HT1080 (cell line): ENCODE measurements around a stretch of chr4.

DNA sequence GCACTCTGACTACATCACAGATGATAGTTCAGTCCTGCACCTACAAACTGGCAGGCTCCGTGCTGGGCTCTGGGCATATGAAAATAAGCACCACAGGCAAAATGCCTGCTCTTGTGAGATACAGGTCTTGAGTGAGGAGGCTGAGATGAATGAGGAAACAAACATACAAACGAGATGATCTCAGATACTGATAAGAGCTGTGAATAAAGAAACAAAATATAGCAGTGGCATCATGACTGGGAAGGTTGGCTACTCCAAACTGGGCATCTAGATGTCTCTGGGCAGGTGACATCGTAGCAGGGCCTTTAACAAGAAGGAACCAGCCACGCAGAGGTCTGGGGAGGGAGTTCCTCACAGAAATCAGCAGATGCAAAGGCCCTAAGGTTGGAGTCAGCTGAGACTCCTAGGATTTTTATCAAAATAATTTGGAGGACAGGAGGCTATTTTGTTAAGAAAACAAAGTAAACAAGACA, 2.3 kb upstream of the KIAA0232 start:
RAMPAGE:
- cytosol, long total RNA: no peak
- long total RNA: no peak
- nucleus, long total RNA: no peak

DNA sequence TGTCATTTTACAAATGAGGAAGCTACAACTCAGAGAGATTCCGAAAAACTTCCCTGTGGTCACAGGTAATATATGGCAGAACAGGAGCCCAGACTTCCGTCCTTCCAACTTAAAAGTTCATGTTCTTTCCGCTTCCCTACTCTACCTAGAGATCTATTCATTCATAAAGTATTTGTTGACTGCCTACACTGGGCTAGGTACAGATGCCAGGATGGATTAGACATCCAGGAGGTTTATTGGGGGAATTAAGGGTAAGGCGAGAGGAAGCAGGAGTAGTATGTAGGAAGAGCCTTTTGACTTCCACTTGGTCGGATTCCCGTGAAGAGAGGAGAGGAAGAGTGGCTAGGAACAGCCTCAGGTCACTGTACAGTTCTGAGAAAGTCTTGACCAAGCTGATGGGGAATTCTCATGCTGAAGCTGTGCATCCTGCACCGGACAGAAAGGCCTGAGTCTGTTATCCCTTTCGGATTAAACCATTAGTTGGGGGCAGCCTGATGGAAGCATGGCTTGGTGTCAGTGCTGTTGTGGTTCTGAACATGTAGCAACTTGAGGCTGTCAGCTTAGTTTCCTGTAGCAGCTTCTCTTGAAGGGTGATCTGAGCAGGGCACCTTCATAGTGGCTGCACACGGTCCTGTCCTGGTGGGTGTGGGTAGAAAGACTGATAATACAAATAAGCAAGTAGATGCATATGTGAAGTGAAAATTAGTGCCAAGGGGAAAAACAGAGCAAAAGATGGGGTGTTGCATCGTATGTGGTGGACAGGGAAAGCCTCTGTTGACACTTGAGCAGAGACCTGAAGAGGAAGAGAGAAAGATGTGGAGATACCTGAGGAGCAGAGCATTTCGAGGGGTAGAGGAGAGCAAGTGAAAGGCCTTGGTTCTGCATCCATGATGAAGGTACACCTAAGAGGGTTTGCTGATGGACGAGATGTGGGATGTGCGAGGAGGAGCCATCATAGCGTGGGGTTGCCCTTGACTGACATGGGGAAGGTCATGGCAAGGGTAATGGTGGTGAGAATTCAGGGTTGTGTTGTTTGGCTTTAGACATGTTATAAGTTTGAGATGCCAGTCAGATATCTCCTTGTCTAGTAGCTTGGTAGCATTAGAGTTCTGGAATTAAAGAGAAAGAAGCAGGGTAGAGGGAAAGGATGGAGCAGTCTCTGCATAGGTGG, 11.7 kb downstream of the KIAA0232 start:
RAMPAGE:
- cytosol, long total RNA: no peak
- long total RNA: no peak
- nucleus, long total RNA: no peak

GRCh38 chr4:6841921-6842360, 59.4 kb downstream of the KIAA0232 start:
RAMPAGE:
- cytosol, long total RNA: no peak
- long total RNA: no peak
- nucleus, long total RNA: no peak

DNA sequence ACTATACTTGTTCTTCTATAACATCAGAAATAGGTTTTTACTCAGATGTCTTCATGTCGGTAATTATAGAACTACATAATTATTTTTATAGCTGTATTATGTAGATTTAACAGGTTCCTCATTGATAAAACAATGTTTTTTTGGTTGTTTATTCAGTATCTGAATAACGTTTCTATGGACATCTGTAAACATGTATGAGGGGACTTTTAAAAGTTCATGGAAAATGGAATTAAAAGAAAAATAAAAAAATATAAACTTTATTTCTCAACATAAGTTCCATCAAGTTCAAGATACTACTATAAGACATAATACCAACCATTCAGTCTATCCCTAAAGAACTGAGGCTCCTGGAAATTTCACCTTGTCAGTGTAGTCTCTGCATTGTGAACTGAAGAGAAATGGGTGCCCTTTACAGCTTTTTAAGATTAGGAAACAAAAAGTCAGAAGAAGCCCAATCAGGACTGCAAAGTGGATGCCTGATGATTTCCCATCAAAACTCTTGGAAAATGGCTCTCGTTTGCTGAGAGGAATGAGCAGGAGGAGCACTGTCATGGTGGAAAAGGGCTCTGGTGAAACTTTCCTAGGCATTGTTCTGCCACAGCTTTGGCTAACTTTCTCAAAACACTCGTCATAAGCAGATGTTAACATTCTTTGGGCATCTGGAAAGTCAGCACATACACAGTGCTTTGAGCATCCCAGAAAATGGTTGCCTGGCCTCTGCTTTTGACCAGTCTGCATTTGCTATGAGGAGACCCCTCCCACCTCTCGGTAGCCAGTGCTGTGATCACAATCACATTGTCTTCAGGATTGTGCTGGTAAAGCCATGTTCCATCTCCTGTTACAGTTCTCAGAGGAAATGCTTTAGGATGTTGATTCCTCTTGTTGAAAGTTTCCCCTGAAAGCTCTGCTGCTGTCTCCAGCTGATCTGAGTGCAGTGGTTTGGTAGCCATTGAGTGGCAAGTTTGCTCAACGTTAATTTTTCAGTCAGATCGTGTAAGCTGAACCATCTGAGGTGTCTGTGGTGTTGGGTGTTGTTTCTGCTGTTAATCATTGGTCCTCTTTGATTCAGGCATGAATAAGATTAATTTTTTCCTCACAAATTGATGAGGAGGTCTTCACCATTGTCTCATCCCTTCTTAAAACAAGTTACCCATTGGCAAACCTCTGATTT, 25.3 kb upstream of the TBC1D14 start:
RAMPAGE:
- cytosol, long total RNA: no peak
- long total RNA: no peak
- nucleus, long total RNA: no peak

GRCh38 chr4:6908831-6909550, 635 bp upstream of the TBC1D14 start:
RAMPAGE:
- cytosol, long total RNA: no peak
- long total RNA: no peak
- nucleus, long total RNA: no peak

RAMPAGE:
- cytosol, long total RNA: no peak
- long total RNA: no peak
- nucleus, long total RNA: no peak
Measured at GRCh38 chr4:6969978-6970709, 60.5 kb downstream of the TBC1D14 start.

GRCh38 chr4:7014583-7015206, 28.1 kb downstream of the CCDC96 start:
RAMPAGE:
- cytosol, long total RNA: no peak
- long total RNA: no peak
- nucleus, long total RNA: no peak

RAMPAGE:
- cytosol, long total RNA: no peak
- long total RNA: no peak
- nucleus, long total RNA: no peak
Measured at GRCh38 chr4:7034164-7035078, 8.4 kb downstream of the CCDC96 start.

DNA sequence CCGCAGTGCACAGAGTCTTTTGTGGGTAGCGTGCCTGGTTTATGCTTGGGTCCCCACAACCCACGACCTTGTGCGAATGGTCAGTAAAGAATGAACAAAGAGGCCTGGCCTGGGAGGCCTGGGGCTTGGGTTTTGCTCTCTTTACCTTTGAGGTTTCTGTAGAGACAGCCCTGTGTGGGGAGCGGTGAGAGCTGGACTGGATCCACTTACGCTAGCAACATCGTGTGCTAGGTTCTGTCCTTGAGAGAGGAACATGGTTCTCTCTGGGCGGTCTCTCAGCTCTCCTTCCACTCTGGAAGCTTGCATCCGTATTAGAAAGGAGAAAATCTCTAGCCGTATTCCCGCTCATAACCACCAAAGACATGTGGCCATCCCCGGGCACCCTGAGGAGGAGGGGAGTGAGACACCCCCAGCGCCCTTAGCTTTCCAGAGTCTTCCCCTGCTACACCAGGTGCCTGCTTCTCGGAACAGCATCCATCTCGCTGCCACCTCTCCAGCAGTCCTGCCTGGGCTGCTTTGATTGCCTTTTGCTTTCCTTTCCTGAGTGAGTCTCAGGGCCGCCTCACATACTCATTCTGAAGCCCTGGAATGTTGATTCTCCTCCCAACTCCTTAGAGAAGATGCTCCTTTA, 1.3 kb downstream of the TADA2B start:
RAMPAGE:
- cytosol, long total RNA: no peak
- long total RNA: no peak
- nucleus, long total RNA: no peak

GRCh38 chr4:7058669-7059337, 9.1 kb downstream of the GRPEL1 start:
RAMPAGE:
- cytosol, long total RNA: no peak
- long total RNA: no peak
- nucleus, long total RNA: no peak

DNA sequence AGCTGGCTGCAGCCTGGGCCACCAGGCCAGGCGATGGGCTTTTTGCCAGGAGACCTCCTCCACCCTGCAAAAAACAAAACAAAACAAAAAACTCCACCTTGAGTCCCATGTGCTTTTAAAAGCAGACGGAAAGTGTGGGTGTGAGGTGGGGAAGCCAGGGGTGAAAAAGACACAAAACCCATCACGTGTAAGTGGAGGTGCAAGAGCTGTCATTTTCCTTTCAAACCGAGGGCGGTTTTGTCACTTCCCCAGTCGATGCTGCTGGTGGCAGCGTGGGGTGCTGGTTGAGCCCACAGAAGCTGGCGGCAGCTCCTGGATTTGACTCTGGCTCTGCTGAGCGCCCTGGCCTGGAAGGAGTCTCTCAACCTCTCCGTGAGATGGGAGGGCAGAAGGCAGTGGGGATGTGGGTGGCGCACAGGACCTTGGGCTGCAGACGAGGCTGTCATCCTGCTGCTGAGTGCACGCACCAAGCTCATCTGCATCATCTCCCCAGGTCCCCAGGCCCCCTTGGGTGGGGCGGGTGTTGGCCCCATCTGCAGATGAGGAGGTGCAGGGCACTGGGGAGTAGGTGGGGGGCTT, 110.0 kb downstream of the PSAPL1 start:
RAMPAGE:
- cytosol, long total RNA: no peak
- long total RNA: no peak
- nucleus, long total RNA: no peak

GRCh38 chr4:7531044-7532192, 96.7 kb upstream of the PSAPL1 start:
RAMPAGE:
- cytosol, long total RNA: no peak
- long total RNA: no peak
- nucleus, long total RNA: no peak

DNA sequence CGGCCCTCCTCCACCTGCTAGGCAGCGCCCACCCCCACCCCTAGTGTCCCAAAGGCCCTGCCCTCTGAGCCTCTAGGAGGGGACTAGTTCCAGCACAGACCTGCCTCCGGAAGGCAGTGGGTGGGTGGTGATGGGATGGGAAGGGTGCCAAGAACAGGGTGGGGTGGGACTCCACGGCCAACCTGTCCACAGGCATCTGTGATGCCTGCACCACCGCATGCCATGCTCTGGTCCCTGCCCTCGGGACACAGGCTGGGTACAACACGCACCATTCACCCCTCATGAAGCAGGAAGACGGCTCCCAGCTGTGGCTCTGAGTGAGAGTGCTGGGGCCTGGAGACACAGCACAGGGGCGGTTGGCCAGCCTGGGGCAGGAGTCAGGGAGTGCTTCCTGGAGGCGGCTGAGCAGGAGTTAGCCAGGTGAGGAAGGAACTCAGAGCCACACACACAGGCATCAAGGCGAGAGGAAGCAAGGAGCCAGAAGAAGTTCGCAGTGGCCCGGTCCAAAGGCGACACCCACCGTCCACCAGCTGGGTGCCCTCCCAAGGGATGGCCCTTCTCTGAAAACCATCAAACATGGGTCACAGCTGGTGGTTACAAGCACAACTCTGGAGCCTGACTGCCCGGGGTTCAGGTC, 243.2 kb upstream of the PSAPL1 start:
RAMPAGE:
- cytosol, long total RNA: no peak
- long total RNA: no peak
- nucleus, long total RNA: no peak

DNA sequence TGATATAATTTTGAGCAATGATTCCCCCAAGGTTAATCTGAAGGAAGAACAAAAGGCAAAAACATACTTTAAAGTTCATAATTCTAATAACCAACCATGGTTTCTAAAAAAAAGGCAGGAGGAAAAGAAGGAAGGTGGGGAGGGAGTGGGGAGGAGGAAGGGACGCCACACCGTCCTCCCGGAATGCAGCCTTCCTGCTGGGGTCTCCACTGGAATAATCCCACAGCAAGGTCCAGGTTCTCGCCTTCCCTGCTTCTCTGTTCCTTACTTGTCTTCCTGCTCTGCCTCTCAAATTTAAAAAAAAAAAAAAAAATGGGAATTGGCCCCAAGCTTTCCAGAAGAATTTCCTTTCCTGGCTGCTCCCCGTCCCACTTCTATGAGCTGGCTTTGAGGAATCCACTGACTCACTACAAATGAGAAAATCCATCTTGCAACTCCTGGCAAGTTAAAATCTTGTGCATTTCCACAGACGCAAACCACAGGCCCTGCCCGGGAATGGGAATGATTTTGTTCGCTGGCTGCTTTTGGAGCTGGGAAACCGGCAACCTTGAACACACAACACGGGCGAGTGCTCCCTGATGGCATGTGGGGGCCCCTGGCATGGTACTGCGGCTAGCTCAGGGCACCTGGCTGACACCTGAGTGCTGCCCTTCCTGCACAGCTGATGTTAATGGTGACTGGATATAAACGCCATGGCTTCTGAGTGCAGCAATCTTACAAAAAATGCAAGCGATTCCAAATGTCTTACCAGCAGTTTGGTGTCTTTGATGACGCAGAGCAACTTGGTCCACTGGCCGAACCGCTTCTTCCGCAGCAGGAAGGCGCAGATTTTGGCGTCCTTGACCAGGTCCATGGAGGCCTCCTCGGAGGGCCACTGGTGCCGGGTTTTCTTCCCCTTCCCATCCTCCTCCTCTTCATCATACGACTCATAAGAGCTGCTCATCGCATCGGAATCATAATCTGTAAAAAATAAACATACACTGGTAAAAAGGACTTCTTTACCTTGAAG, 97.0 kb downstream of the AFAP1 start:
RAMPAGE:
- cytosol, long total RNA: no peak
- long total RNA: no peak
- nucleus, long total RNA: no peak

DNA sequence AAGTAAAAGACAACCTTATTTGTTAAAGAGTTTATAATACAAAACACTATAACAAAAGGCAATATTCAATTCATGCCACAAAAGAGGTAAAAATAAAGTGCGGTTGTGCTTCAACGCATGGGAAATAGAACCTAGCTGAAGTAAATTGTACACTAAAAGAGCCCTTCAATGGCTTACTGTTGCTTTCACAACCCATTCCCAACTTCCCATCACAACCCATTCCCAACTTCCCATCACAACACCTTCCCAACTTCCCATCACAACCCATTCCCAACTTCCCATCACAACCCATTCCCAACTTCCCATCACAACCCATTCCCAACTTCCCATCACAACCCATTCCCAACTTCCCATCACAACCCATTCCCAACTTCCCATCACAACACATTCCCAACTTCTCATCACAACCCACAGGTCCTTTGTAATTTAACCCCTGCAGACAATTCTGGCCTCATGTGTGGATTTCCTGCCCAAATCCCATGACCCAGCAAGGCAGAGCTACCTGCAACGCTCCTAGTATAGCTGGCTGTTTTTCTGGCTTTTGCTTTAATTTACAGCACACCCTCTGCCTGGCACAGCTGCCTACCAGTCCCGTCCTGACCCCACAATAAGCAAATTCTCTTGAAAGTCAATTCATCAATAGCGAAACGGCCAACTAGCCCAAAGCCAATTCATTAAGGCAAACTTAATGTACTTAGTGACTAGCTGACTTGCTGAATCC, 75.7 kb downstream of the AFAP1 start:
RAMPAGE:
- cytosol, long total RNA: no peak
- long total RNA: no peak
- nucleus, long total RNA: no peak

DNA sequence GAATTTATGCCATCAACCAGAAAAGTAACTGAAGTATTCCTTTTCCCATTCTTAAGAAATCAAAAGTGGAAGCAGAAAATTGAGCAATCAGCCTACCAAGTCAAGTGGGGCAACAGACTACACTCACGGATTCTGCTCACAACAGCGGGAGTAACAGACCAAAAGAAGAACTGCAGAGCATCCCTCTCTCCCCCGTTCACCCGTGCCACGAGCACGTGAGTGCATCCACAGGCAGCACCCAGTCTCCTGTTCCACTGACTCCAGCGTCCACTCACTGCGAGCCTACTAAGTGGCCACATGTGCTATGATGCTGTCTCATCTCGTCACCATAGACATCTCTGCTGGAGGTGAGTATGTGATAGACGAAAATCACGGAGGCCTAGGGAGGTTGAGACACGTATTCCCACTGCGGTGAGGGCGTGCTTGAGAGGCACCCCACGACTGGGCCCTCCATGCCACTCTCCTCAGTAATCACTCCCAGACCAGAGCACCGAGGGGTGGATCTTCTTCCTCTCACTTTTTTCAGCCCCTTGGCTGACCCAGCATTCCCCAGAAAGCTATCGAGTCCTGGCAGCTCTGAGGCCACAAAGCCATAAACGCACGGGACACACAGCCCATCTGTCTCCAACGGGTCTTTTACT, 29.1 kb downstream of the AFAP1 start:
RAMPAGE:
- cytosol, long total RNA: no peak
- long total RNA: no peak
- nucleus, long total RNA: no peak

DNA sequence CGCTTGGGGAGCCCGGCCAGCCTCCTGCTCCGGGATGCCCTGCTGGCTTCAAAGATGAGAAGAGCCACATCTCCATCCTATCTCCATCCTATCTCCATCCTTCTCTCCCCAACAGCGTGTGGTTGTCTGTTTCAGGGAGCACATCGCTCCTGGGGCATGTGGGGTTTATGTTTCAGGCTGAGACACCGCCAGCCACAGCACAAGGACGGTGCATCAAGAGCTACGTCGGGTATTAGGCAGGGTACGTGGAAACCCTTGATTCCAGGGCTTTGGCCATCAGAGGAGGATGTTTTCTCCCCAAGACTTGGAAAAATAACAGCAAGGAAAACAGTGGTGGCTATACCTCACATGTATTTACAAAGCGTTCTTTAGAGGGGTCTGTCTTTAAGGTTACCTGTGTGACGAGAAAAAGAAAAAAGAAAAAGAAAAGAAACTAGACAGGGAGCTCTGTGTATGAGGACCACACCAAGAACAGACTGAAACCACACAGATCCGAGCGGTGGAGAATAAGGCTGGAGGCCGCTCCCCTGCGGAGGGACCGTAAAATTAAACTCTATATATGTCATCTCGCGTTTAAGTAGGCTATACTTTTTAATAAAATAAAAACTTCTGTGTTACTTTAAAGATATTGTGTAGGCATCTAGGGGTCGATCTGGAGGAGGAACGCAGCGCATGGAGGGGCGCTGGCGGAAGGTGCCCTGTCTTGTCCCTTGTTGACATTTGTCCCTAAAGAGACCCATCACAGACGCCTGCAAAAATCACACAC, 26.2 kb upstream of the AFAP1 start:
RAMPAGE:
- cytosol, long total RNA: no peak
- long total RNA: no peak
- nucleus, long total RNA: no peak

DNA sequence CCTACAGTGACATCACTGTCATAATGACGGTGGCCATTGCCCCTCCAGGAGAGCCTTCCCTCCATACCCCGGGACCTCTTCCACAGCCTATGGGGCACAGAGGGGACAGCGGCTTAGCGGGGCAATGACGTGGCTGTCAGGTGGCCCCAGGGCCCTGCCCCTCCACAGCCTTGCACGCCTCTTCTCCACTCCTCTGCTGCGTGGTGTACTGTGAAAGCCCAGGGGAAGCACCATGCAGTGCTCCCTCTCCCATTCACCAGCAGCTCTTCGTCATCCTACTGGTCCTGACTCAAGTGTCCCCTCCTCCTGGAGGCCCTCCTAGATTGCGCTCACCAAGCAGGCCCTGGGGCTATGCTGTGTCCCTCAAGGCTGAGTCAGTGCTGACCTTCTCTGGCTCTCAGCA, 32.4 kb upstream of the AFAP1 start:
RAMPAGE:
- cytosol, long total RNA: no peak
- long total RNA: no peak
- nucleus, long total RNA: no peak

DNA sequence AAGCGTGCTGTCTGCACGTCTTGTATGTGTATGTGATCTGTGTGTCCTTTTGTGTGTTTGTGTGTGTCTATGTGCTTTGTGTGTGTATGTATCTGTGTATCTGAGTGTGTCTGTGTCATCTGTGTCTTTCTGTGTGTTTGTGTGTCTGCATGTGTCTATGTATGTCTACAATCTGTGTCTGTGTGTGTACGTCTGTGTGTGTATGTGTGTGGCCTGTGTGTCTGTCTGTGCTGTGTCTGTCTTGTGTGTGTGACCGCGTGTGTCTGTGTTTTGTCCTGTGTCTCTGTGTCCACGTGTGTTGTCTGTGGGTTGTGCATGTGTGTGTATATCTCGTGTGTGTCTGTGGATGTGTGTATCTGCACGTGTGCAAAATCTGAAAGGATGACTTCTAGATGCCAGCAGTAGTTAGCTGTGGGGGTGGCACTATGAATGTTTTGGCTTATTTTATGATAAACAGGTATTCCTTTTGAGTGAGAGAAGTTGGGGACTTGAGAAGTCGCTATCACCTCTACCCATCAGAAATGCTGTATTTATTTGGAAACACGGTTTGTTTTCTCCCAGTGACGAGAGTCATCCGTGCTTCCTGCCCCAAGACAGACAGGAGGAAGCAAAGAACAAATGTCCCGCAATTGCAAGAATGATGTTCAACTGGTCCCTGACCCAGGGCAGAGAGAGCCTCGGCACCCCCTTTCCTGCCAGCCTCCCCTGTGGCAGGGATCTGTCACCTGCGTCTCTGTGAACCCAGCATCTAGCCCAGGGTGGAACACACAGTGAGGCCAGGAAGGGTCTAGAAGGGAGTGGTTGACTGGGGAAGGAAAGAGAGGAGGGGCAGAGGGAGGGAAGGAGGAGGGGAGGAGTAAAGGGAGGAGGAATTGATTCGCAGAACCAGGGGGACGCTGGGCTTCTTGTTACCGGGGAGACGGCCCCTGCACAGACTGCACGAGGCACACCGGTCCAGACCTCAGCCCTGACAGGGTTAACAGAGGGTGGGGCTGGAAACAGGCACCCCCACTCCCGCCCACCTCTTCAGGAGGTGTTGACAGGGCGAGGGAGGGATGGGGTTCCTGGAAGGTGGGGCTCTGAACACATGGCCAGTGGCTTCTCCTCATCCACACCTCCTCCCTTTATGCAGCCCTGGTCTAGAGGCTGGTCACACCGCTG, 88.3 kb downstream of the ABLIM2 start:
RAMPAGE:
- cytosol, long total RNA: no peak
- long total RNA: no peak
- nucleus, long total RNA: no peak

DNA sequence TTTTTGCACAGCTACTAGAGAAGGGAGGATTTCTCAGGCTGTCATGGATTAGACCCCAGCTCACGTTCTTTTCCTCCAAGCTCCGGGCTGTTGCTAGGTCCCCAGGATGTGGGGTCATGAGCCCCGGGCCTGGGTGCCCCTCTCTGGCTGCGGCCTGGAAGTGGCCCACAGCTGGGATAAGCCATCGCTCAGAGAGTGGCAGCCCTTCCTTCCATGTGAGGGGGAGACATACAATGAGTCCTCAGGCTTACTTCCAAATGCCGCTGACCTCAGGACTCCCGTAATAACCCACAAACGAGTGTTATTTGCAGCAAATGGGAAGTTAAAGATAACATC, 79.7 kb downstream of the ABLIM2 start:
RAMPAGE:
- cytosol, long total RNA: no peak
- long total RNA: no peak
- nucleus, long total RNA: no peak